Amniotic epithelial cell (primary cell): ENCODE measurements around the gene BMP8B.

GRCh38 chr1:37985736-37986103 lies 4.1 kb downstream of the SF3A3 start:
- RRBS: no CpG with 5 or more reads among the region's 6 CpGs

DNA sequence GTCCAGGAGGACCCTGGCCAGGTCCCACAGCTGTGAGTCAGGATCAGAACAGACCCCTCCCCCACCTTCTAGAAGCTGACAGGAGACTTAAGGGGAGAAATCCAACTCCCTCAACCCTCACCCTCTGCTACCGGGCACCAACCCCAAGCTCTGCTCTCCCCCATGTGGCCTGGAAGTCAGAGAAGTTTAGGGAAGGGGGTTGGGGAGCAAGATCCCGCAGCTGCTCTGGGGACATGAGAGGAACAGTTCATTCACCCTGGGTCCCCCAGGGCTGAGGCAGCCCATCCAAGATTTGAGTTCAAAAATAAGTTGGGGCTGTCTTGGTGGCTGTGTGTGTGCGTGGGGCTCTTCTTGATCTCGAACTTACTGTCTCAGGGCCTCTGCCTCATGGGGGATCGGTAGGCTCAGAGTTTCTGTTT lies 1.3 kb downstream of the FHL3 start:
- RRBS: no CpG with 5 or more reads among the region's 5 CpGs

DNA sequence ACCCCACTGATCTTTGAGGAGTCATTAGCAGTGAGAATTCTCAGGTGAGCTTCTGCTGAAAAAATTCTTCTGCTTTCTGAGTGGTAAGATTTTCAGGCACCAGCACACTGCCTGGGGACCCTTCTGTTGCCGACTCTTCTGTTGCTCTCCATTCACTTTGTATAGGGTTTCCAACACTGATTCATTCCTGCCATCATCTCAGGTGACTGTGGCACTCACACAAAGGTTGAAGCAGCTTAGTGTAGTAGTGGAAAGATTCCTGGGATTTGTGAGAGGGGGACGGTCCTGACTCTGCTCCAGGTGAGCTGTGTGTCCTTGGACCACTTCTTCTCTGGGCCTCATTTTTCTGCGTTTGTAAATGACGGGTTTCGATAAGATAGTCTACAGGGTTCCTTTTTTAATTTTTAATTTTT lies 9.4 kb downstream of the UTP11 start:
- RRBS: no CpG with 5 or more reads among the region's 5 CpGs

DNA sequence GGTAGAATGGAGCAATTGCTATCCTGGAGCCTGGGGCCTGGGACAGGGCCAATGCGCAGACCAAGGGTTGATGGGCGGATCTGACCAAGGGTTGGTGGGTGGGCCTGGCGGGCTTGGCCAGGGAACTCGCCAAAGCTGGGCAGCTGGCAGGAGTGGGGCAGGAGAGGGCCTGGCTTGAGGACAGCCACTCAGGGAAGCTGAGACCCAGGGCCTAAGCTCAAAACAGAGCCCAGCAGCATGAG lies 70.9 kb upstream of the POU3F1 start:
- RRBS: no CpG with 5 or more reads among the region's 4 CpGs

- RRBS: no CpG with 5 or more reads among the region's 9 CpGs
Measured at GRCh38 chr1:38425322-38425755, 378.7 kb upstream of the POU3F1 start.

GRCh38 chr1:38527092-38527710 lies 332.4 kb downstream of the RRAGC start:
- RRBS: no CpG with 5 or more reads among the region's 8 CpGs

GRCh38 chr1:38546606-38547068 lies 312.9 kb downstream of the RRAGC start:
- RRBS: no CpG with 5 or more reads among the region's 7 CpGs

DNA sequence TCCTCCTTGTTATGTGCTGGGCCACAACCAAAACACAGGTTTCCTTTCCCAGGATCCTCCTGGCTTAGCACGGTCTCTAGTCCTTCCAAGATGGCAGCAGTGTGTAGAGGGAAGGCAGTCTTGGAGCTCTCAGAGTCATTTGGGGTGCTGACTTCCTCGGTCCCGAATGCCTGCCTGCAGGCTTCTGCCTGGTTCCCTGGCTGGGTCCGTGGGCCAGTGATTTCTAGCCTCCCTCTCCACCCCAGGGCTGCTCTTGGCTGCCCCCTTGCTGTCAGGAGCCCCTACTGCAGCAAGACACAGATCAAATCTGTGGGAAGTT lies 272.6 kb downstream of the RRAGC start:
- RRBS: no CpG with 5 or more reads among the region's 4 CpGs

GRCh38 chr1:39080743-39081881 lies 55.0 kb downstream of the NDUFS5 start:
- RRBS: 5% methylated on average over 23 of the region's 122 CpGs

DNA sequence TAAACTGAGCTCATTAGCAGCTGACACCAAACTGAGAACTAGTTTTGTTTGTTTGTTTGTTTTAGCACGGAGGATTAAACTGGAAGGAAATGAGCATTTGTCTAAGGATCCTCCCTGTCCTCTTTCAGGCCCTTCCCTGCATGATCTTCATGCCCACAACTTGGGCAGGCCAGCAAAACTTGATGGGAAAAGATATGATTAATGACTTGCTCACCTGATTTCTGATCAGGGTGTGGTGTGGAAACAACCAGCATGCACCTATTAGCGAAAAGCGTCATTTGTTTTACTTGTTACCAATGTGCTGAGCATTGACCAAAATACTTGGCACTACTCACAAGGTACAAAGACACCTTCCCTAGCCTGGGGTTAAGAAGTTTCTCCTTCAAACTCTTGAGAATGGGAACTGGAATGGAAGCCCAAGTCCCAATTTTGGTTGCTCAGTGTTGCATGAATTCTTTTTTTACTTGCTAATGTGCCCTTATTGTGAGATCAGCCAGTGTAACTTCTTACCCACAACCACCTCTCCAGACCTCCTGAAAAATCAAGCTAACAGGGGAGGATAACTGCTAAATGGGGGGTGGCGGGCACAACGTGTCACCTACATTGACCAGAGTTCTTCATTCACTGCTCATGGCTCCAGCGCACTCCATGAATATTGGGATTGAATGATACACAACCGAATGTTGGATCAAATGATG lies 77.6 kb downstream of the NDUFS5 start:
- RRBS: no CpG with 5 or more reads among the region's 7 CpGs

DNA sequence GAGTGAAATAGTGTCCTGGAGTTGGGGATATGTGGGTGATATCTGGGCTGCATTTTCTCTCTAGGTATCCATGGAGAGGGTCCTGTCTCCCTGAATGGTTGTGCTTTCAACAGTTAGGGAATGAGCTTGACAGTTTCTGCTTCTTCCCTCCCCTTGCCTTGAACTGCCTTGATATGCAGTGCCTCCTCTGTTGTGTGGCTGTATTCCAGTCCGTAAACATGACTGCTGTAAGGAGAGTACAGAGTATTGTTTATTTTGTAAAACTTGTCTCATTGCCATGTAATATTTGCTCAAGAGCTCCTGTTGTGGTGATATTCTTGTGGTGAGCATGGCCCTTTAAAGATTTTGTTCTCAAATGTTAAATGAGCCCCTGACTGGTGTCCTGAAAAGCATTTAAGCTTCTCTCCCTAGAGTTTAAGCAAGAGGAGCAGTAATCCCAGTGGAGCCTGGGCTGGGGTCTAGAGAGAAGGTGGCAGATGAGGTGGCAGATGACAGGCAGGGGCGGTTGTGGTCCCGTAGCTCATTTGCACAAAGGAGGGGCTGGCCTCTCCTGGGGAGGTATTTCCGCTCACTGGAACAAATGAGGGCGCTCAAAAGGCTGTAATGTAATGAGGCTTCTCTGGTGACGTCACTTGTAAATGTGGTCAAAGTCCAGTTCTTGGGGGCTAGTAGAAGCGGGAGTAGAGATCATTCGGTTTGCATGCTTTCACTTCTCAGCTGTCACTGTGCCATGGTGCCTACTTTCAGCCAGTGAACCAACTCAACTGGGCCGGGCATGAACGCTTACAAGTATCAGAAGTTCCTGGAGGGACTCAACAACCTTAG lies 46.1 kb upstream of the MACF1 start:
- RRBS: no CpG with 5 or more reads among the region's 10 CpGs

DNA sequence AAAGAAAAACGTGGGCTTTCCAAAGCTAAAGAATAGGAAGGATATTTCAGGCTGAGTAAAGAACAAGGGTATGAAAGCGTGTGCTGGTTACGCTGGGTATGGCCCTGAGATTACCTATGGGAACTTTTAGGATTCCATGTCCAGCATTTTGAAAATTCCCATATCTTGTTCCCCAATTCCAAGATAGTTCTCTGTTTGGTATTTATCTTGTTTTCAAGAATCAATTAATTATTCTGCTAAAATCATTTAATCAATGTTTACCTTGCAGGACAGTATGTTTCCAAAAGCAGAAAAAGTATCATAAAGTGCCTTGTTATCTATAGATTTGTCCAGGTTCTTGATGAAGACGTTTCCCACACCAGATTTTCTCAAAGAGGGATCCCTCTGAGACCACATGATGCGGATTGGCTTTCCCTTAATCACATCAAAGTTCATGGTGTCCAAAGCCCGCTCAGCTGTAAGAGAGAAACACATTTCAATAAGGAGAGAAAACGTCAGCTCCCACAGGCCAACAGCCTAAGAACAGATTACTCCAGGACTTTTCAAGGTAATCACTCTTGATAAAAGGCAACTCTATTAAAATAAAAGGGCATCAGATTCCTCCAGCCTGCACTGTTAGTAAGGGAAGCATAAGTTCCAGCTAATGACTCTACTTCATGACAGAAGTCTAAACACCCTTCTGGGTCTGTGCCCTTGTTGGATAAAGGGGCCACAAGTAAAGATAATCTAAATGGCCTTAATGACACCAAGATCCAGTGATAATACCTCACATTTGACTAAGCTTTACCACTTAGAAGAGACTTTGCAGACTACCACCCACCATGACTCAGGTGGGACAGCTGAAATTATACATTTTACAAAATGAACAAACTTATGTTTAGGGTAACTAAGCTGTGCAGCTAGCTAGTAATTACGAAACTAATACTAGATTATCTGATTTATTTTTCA lies 4.2 kb downstream of the PABPC4 start:
- RRBS: no CpG with 5 or more reads among the region's 8 CpGs

GRCh38 chr1:39788436-39789803 lies at the start of gene BMP8B:
TSS of gene BMP8B (minus strand) at chr1:39788865.
- RRBS: 4% methylated on average over 30 of the region's 148 CpGs

DNA sequence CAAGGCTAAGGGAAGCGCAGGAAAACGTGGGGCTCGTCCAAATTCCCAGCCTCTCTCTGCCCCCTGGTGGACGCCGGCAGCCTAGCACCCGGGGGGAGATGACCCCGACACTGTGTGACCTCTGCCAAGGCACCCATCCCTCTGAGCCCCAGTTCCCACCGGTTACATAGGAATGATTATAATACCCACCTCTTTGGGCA lies 11.0 kb upstream of the BMP8B start:
- RRBS: 5% methylated on average over 3 of the region's 8 CpGs

- RRBS: no CpG with 5 or more reads among the region's 5 CpGs
Measured at GRCh38 chr1:39852538-39852893, 30.8 kb downstream of the TRIT1 start.

GRCh38 chr1:39927449-39928025 lies 25.8 kb upstream of the MYCL start:
- RRBS: no CpG with 5 or more reads among the region's 3 CpGs

DNA sequence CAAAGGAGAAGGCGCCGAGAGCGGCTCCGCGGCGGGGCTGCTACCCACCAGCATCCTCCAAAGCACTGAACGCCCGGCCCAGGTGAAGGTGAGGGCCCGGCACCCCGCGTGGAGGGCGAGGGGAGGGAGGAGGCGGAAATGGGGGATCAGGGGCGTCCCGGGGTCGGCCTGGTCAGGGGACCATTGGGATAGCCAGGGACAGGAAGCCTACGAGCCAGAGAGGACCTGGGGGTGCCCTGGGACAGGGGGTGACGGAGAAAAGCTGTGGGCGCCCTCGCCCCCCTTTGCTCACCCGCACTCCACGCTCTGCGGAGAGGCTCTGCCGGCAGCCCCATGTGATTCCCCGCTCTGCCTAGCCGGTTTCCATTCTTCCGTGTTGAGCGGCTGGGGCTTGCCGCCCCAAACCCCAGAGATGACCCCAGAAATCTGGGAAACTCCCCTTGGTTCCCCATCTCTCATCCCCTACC lies 386 bp downstream of the MFSD2A start:
- RRBS: 3% methylated on average over 7 of the region's 29 CpGs

GRCh38 chr1:39957157-39957975 lies 2.4 kb downstream of the MFSD2A start:
- RRBS: no CpG with 5 or more reads among the region's 6 CpGs

GRCh38 chr1:40034892-40035415 lies 5.6 kb upstream of the CAP1 start:
- RRBS: no CpG with 5 or more reads among the region's 3 CpGs

GRCh38 chr1:40162559-40163376 lies 1.6 kb downstream of the RLF start:
- RRBS: no CpG with 5 or more reads among the region's 8 CpGs